Epithelial cell of proximal tubule (primary cell): Measurements from ENCODE around the genes CLEC3B and LIMD1.

GRCh38 chr3:45024680-45025323 is 1.3 kb upstream of the CLEC3B start:
- RAMPAGE, long total RNA: no peak
- RRBS: no CpG with 5 or more reads among the region's 6 CpGs

- RAMPAGE, long total RNA: no peak
- RRBS: no CpG with 5 or more reads among the region's 15 CpGs
Observed at GRCh38 chr3:45025804-45026415, at the start of gene CLEC3B. Gene CLEC3B (plus strand): TSS chr3:45026303.

GRCh38 chr3:45029393-45030290 is 3.5 kb downstream of the CLEC3B start:
- RAMPAGE, long total RNA: no peak
- RRBS: no CpG with 5 or more reads among the region's 11 CpGs

GRCh38 chr3:45064704-45065200 is 38.6 kb downstream of the CLEC3B start:
- RAMPAGE, long total RNA: no peak
- RRBS: no CpG with 5 or more reads among the region's 8 CpGs

DNA sequence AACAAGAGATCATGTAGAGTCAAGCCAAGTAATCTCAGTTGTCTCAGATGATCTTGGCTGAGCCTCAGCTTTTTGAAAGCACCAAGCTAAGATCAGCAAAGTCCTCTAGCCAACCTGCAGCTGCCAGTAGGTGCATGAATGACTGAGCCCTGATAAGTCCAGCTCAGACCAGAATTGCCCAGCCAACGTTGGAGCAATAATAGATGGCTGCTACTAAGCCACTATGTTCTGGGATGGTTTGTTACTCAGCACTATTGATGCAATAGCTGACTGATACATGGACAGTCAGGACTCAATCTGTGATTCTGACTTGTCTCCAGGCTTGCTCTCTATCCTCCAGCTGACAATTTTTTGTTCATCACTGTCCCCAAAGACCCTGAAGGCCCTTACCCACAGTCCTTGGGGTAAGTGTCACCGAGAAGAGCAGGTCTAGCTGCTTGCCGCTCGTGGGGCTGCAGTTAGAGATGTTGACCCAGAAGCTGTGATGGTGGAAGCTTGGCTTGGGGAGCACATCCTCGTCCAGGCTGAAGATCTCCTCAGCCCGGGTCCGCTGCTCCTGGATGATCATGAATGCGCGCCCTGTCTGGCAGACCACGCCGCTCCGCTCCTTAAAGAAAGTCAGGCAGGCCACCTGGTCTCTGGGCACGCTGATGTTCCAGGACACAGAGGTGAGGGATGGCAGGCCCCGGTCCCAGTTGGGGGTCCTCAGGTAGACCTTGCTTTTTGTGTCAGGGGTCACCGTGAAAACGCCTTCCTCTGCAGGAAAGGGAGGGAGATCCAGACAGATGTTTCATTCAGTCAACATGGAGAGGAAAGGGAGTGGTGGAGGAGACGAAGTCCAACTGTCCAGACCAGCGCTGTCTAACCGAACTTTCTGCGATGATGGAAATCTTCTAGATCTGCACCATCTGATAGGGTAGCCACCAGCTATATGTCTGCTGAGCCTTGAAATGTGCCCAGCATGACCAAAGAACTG is 55.1 kb downstream of the CDCP1 start:
- RAMPAGE, long total RNA: no peak
- RRBS: no CpG with 5 or more reads among the region's 20 CpGs

DNA sequence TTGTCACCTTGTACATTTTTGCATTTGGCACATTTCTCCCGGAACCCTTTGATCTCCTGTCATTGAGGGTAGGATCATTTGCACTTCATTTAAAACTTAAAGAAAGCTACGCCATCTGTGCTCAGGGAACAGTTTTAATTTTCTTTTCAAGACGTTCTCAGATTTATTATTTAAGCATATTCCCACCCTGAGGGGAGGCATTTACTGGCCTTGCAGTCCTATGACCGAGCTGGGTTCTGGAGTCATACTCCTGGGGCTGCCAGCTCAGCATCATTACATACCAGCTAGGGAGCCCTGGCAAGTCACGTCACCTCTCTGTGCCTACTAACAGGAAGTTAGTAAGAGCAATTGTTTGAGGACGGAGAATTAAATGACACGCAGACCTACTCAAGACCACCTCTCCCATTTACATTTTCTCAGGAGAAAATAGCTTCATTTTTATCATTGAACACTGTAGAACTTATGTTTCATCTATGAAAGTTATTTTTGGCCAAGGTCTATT is 5.8 kb downstream of the CDCP1 start:
- RAMPAGE, long total RNA: no peak
- RRBS: no CpG with 5 or more reads among the region's 7 CpGs

GRCh38 chr3:45199879-45200530 is 26.1 kb downstream of the TMEM158 start:
- RAMPAGE, long total RNA: no peak
- RRBS: no CpG with 5 or more reads among the region's 8 CpGs

DNA sequence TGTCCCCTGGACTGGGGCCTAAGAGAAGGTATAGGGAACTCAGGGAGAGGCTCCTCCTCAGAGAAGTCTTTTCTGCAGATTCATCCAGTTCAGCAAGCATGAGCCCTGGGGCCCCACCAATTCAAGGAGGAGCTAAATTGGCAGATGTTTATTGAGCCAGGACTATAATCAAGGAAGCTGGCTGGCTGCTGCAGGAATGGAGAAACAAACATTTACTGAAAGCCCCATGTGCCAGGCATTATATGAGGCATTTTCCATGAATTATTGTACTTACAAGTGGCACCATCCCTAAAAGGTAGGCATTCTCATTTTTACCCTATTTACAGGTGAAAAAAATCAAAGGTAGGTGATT is 22.0 kb upstream of the LARS2 start:
- RAMPAGE, long total RNA: no peak

DNA sequence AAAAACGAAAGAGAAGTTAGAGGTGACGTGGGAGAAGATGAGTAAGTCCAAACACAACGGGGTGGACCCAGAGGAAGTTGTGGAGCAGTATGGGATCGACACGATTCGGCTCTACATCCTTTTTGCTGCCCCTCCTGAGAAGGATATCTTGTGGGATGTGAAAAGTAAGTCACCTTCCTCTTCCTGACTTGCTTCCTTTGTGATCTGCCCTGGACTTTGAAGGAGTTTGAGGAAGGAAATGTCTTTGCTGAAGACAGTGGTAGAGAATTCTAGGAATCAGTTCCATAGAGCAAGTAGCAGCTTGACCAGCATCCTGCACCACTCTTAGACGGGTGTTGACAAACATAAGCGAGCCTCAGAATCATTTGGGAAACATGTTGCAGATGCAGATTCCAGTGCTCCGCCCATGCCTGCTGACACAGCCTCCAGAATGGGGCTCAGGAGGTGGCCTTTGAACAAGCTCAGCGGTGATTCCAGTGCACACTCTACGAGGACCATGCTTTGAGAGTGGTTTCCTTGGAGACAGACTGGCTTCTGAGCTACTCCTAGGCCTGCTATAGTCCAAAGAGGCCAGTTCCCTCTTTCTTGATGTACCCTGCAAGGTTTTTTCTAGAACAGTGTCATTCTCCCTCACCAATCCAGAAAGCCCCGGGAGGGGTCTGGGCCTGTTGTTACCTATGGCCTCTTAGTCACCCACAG is 78.3 kb upstream of the LIMD1 start:
- RAMPAGE, long total RNA: no peak
- RRBS: no CpG with 5 or more reads among the region's 12 CpGs

DNA sequence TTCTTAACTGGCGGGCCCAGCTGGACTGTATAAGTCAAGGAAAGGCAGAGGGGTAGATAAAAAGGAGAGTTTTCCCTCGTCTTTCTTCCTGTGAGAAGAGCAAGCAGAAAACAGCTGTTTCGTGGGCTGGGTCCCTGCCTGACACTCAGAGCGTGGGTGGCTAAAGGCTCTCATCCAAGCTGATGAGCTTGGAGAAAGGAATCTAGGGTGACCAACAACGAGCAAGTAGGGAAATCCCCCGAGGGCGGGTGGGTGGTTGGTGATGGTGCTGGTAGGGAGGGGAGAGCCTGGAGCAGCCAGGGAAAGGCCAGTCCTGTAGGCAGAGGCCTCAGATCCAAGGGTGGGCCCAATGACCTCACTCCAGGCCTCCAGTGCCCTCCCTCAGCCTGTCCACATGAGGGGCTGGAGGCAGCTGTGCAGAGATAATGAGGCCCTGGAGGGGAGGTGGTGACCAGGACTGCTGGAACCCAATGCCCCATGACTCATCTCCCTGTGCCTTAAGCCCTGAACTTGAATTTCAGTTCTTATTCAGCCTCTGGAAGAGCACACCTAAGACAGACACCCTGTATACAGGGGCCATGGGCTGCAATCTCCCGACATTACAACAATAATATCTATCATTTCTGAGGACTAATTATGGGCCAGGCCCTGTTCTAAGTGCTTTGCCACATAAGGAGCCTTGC is 43.0 kb upstream of the LIMD1 start:
- RAMPAGE, long total RNA: no peak
- RRBS: no CpG with 5 or more reads among the region's 8 CpGs

DNA sequence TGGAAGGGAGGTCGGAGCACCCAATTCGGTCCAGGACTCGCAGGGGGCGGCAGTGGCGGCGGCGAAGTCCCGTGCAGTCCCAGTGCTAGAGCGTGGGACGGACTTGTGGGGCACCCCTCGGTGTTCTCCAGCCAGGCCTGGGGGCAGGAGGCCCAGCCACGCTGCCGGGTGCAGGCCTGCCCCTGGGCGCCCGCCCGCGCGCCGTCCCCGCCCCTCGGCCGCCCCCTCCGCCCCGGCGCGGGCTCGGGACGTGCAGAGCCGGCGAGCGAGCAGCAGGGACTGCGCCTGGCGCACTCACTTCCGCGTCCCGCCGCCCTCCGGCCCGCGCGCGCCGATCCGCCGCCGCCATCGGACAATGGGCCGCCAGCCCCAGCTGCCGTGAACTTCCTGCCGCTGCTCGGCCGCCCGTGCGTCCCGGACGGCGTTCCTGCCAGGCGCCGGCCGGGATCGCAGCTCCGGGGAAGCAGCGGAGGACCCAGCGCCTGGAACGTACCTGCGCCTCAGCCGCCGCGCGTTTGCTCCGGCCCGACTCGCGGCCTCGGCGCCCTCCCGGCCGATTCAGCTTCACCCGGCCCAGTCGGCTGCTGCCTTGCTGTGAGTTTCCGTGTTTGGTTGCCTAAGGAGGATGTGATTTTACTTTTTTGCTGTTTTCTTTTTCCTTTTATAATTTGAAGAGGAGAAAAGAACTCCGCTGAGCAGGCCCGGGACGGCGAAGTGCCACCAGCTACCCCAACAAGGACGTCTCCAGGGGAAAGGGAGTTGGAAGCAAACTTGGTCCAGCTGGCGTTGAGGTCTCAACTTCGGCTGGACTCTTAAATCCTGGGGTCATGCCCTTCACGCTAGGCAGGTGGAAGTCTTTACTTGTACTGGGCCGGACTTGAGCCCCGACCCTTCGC is at the start of gene LIMD1:
Gene LIMD1 (plus strand): TSS at position 891 of the 896 bp plus-strand sequence.
- RAMPAGE, long total RNA: no peak
- RRBS: 1% methylated on average over 47 of the region's 92 CpGs

DNA sequence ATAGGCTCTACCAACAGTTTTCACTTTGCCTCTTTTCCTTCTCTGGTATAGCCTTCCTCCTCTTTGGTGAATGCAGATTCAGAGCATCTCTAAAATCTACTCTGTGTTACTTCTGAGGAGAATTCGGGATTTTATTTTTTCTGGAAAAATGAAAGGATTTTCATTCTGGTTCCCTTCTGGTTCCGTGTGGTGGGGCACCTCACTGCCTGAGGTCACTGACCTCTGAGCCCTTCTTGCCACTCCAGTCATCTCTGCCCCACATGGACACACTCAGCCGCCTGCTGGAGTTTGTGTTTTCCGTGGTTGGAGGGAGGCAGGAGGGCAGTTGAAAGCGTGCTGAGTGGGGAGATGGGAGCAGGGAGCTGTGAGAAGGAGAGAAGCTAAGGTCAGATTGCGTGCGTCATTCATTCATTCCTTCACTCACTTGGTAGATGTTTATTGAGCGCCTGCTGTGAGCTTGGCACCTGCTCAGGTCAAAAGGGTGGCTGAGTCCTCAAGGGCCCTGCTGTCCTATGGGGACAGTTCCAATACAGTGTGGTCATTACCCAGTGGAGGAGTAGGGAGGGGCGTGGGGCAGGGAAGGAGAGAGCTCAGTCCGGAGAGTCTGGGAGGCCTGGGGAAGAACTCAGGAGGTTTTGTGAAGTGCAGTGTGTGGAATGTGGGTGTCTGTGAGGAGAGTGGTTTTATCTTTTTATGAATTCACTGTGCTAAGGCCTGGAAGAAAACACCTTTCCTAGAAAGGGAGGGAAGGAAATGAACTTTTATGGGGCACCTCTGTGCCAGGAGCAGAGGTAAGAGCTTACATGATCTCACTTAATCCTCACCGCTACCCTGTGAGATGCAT is 23.5 kb downstream of the LIMD1 start:
- RAMPAGE, long total RNA: no peak
- RRBS: no CpG with 5 or more reads among the region's 11 CpGs

GRCh38 chr3:45635691-45636625 is 41.4 kb downstream of the LIMD1 start:
- RAMPAGE, long total RNA: no peak
- RRBS: no CpG with 5 or more reads among the region's 7 CpGs

GRCh38 chr3:45816726-45817036 is 20.3 kb upstream of the SLC6A20 start:
- RAMPAGE, long total RNA: no peak
- RRBS: no CpG with 5 or more reads among the region's 1 CpG

GRCh38 chr3:45894037-45894519 is 7.7 kb downstream of the CCR9 start:
- RAMPAGE, long total RNA: no peak
- RRBS: no CpG with 5 or more reads among the region's 8 CpGs

- RAMPAGE, long total RNA: no peak
- RRBS: no CpG with 5 or more reads among the region's 4 CpGs
Observed at GRCh38 chr3:45953240-45953909, 10.1 kb downstream of the CXCR6 start.

DNA sequence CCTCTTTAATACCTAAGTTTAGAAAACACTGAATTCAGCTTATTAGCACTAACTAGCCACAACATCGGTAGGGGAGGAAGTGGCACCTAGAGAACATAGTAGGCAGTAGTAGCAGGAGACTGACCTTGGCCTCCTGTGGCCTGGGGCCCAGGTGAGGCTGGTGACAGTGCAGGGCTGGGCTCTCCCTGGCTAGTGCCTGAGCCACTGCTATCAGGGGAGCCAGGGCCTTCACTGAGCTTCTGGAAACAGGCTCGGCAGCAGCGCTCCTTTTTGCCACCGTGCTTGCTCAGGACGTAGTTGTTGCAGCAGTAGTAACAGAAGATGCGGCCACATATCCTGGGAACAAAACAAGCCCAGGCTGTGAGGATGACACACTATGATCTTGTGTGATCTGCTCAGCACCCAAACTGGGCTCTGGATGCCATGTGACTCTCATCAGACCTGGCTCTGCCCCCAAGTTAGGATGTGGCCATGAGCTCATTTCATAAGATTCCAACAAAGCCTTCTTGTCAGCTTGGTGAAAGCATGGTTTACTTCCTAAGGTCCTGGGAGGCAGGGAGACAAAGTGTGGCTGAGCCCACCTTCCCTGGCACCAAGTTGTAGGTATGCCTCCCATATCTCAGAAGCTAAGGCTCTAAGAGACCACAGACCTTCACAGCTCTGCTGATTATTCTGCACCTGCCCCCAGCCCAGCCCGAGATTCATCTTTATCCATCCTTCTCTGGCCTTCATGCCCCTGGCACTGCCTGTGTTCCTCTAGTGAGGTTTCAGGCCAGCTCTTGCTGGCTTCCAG is 15.2 kb downstream of the CXCR6 start:
- RAMPAGE, long total RNA: no peak
- RRBS: no CpG with 5 or more reads among the region's 7 CpGs

- RAMPAGE, long total RNA: no peak
- RRBS: no CpG with 5 or more reads among the region's 4 CpGs
Observed at GRCh38 chr3:45964770-45965271, 21.6 kb downstream of the CXCR6 start.

- RAMPAGE, long total RNA: no peak
- RRBS: no CpG with 5 or more reads among the region's 6 CpGs
Observed at GRCh38 chr3:46089086-46090052, 62.1 kb upstream of the XCR1 start.

DNA sequence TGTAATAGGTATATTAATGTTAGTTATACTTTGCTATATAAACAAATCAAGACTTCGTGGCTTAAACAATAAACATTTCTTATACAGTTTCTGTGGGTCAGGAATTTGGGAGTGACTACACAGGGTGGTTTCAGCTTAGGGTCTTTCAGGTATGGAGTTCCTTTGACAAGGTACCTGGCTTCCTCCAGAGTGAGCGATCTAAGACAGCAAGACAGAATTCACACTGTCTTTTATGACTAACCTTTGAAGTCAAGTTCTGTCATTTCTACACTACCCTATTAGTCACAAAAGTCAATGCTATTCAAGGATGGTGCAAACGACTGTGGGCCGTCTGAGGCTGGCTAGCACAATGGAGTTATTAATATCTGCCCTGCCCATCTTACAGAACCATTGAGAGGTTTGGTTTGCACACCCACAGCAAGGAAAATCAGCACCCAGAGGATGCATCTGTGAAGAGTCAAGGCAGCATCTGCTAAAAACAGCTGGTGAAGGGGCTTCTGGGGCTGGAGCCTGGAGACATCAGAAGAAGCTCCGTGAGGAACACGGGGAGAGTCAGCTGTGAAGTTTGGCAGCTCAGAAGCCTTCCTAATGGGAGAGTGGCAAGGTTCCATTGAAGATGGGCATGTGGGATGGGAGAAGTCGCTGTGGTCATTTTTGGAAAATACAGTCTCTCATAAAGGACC is 62.9 kb upstream of the XCR1 start:
- RAMPAGE, long total RNA: no peak
- RRBS: no CpG with 5 or more reads among the region's 7 CpGs